Skeletal muscle satellite cell (primary cell): Measurements from ENCODE around the gene ANAPC15.

DNA sequence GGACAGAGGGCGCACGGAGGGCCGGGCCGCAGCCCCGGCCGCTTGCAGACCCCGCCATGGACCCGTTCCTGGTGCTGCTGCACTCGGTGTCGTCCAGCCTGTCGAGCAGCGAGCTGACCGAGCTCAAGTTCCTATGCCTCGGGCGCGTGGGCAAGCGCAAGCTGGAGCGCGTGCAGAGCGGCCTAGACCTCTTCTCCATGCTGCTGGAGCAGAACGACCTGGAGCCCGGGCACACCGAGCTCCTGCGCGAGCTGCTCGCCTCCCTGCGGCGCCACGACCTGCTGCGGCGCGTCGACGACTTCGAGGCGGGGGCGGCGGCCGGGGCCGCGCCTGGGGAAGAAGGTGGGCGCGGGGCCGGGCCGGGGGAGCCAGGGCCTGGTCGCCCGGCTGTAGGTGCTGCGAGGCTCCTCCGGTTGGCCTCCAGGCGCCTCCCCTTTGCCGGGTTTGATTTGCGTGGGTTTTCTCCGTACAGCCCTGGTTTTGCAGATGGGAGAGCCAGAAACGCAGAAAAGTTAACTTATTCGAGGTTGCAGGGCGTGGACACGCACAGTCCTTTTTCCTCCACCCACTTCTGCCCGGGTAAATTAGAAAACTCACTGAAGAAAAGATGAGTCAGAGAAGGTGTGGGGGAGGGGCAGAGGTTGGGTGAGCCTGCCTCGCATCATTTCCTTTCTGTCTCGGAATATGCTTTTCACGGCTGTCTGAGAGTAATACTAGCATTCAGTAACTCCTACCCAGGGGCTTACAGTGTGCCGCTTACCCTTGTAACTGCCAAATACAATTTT, 500 bp downstream of the FADD start:
- CAGE, long polyA plus RNA, result no peak

DNA sequence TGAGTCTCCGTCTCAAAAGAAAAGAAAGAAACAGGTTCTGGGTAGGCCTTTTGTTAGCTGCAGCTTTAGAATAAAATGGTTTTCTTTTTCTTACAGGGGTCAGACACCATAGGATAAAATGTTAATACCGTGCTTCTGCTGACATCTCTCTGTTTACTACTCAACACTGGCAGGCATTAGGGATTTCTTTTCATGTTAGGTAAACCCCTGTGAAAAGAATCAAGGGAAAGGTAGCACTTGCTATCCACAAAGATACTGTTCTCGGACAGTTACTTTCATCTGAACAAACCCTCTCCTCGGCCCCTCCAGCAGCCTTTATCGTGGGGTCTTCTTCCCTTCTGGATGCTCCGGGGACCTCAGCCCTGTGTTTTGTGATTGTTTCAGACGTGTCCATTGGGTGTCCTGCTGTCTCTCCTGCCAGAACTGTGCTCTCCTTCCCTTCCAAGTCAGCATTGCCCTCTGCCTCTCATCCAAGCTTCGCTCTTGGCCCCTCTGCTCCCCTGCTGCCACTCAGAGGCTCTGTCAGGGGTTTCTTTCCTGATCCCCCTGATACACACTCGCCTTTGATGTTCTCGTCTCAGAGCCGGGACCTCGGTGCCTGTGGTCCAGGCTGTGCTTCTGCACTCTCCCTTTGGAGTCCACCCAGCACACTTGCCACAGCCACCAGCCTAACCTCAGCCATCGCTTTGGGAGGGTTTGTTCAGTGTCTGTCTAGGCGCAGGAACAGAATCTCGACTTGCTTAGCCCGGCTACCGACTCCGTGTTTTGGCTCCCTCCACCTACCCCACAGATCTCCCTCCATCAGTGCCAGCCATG, 28.9 kb downstream of the PPFIA1 start:
- CAGE, long polyA plus RNA, result no peak

DNA sequence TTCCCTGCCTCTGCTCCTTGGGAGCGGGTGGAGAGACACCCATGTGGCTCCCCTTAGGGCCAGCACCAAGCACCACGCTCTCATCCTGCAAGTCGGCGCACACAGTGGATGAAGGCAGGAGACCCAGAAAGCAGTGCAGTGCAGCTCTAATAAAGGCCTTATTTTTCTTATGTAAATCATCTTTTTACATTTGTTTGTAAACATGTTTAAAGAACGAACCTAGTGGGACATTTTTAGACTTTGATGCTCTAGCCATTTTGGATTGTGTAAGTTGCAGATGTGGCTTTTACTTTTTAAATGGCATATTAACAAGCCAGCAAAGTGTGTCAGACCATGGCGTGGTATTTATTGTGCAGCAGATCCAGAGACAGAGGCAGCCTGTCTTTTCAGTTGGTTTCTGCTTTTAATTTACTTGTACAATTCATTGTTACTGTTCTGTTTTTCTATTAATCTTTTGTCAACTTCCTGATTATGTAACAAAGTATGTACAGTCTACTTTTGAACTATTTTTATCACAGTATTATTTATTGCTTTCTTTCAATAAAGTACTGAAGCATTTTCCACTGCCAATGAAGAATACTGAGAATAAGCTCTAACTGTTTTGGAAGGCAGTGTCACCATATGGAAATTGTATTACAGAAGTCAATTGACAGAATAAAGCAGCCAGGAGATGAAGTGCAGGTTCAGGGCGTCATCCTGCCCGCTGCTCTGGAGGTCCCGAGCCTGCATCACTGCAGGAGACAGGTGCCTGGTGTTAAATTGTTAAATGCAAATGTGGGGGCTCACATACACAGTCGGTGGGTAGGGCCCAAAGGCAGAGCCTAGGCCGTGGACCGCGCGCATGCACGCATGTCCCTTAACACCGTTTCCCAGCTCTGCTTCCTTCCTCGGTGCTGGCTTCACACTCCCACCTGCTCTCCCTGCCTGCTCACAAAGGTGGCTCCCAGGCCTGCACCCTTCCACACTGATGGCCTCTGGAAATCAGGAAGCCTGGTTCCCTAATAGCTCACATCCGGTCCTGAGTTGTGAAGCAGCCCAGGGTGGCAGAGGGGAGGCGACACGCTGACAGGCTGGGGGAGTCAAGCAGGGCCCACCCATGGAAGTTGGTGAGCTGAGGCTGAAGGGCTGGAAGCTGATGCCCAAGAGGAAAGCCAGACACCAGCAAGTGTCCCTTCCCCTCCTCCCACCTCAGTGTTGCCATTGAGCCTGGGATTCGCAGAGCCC, 14.1 kb upstream of the CTTN start:
- CAGE, long polyA plus RNA, result no peak

- CAGE, long polyA plus RNA, result no peak
Observed at GRCh38 chr11:70628269-70628767, 230.0 kb downstream of the CTTN start.

DNA sequence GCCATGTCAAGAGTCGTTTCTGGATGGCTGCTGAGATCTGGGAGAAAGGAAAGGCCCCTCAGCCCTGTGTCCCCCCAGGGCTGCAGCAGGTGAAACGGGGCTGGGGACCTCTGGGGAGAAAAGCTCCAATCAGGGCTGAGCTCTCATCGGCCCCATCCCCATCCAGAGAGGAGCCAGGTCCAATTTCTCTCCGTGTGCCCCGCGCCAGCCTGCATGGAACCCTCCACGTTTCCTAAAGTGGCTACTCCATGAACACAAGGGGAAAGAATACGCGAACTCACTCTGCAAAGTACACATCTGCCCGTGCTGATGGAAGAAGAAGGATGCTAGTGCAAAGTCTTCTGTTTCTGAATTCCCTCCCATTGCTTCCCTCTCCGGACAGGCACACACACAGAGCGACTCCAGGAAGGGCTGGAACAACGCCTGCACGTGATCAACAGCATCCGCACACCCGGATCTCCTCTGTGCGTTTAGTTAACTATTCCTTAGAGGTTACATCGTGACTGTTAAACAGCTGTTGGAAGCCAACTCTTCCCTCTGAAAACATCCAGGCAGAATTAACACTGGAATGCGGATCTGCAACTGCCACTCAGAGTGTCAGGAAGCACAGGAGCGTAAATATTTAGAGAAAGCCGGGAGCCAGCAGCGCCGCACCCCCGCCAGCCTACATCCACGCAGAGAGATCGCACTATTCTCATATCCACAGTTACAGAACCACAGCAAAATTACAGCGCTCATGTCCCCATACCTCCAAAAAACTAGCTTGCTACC, 46.4 kb downstream of the SHANK2 start:
- CAGE, long polyA plus RNA, result no peak

- CAGE, long polyA plus RNA, result no peak
Observed at GRCh38 chr11:71284548-71284800, 32.1 kb upstream of the SHANK2 start.

DNA sequence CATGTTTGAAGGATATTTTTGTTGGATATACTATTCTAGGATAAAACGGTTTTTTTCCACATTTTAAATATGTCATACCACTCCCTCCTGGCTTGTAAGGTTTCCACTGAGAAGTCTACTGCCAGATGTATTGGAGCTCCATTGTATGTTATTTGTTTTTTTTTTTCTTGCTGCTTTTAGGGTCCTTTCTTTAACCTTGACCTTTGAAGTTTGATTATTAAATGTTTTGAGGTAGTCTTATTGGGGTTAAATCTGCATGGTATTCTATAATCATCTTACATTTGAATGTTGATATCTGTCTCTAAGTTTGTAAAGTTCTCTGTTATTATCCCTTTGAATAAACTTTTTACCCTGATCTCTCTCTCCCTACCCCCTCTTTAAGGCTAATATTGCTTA, 40.0 kb upstream of the SHANK2 start:
- CAGE, long polyA plus RNA, result no peak

DNA sequence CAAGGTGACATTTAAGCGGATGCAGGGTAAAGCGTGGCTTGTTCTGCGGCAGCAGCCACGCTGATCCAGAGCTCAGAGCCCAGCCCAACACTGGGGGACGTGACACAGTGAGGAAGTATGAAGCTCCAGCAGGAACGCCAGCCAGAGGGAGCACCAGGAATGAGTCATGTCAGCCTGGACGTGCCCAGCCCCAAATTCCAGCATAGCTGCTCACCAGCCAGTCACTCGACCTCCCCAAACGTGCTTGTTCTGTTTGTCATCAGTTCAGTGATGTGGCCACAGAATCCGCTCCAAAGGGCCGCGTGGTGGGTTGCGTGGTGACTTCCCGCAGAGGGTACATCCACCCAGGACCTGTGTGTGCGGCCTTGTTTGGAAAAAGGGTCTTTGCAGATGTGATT, 47.0 kb upstream of the SHANK2 start:
- CAGE, long polyA plus RNA, result no peak

DNA sequence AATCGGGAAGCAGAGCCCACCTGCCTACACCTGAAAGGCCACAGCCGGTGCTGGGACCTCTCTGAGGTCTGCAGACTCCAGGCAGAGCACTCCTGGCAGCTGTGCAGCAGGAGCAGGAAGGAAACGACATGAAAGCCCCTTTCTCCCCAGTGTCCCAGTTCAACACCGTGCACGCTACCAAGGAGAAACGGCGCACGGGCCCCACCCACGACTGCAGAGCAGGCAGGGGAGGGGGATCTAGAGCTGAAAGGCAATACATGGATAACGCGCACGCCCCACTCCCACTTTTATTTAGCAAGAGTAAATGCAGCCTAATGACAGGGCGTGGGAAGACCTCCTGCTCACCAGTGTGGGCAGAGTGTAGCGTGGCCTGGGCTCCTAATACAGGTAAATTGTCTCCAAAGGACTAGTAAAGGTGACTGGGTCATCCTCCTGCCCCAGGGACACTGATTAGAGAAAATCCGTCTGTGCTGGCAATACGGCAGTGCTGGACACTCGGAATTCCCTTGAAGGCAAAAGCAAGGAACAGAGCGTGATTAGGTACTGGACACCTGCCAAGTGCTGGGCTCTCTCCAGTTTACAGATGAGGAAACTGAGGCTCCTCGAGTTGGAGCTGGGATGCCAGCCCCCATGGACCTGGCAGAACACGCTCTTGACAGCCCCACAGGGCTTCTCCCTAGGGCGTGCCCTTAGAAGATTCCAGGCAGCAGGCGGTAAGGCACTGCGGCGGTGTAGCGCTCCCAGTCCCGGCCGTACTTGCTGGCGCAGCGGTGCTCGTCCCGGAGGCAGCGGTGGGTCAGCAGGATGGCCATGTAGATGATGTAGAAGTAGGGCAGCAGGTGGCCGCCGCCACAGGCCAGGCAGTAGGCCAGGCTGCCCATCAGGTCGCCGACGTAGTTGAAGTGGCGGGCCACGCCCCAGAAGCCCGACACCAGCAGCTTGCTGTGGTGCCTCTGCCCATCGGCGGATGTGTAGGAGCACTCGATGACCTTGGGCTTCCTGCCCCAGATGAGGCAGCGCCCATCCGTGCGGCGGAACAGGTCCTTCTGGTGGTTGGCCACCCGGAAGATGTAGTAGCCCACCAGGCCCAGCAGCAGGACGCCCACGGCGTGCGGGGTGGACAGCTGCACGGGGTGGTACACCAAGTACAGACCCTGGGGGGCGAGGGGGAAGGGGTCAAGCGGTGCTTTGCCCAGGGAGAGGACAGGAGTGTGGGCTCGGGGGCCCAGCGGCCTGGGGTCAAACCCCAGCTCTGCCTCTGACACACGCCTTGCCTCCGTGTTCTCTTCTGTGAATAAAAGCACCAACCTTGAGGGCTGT, 13.0 kb downstream of the DHCR7 start:
- CAGE, long polyA plus RNA, result no peak

DNA sequence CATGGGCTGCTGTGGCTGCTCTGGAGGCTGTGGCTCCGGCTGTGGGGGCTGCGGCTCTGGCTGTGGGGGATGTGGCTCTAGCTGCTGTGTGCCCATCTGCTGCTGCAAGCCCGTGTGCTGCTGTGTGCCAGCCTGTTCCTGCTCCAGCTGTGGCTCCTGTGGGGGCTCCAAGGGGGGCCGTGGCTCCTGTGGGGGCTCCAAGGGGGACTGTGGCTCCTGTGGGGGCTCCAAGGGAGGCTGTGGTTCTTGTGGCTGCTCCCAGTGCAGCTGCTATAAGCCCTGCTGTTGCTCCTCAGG, 178 bp downstream of the KRTAP5-8 start:
- CAGE, long polyA plus RNA, result no peak

GRCh38 chr11:71565031-71565230, 432 bp upstream of the KRTAP5-10 start:
- CAGE, long polyA plus RNA, result no peak

DNA sequence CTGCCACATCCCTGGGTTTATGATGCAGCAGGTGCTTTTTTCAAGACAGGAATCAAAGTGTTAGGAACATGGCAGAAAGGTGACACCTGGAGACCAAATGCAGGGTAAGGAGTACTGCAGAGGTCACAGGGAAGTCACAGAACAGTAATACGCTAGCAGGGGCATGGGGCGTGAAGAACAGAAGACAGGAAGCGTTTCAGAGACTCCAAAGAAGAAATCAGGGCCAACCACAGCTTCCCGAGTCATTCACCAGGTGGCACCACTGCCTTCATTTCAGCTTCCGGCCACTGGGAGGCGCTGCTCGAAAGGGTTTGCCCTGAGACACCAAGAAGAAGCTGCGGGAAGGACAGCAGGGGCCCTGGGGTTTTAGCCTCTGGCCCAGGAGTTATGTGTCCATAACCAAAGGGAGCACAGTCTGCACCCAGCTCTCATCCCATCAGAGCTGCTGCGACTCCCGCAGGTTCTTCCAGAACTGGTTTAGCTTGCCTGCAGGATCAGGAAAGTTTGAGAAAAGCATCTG, 32.7 kb upstream of the DEFB108B start:
- CAGE, long polyA plus RNA, result no peak

- CAGE, long polyA plus RNA, result no peak
Observed at GRCh38 chr11:71813384-71814173, 19.4 kb upstream of the DEFB108B start.

GRCh38 chr11:72111901-72112966, at the start of gene ANAPC15:
TSS of gene ANAPC15 (minus strand) at chr11:72112695.
- CAGE, long polyA plus RNA, result no peak

GRCh38 chr11:72208997-72209385, 7.6 kb upstream of the FOLR2 start:
- CAGE, long polyA plus RNA, result no peak

GRCh38 chr11:72239379-72240421, 4.3 kb downstream of the PHOX2A start:
- CAGE, long polyA plus RNA, result no peak

DNA sequence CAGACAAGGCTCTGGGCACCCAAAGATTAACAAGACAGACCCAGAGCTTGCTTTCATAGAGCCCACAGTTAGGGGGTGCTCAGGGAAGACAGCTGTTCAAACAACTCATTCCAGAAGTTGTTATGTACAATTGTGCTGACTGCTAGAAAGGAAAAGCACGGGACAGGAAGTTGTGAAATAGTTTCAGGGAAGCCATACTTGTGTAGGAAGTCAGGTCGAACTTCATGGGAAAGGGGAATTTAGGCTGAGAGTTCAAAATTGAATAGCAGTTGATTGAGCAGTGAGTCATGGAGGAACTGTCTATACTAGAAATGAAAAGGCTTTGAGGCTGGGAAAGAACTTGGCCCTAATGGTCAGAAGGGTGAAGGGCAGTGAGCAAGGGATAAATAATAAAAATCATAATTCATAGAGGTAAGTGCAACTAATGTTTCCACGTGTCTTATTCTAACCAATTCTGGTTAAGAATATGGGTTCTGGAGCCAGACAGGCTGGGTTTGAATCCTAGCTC, 49.5 kb upstream of the CLPB start:
- CAGE, long polyA plus RNA, result no peak

- CAGE, long polyA plus RNA, result no peak
Observed at GRCh38 chr11:72617273-72617950, 56.8 kb downstream of the PDE2A start.

DNA sequence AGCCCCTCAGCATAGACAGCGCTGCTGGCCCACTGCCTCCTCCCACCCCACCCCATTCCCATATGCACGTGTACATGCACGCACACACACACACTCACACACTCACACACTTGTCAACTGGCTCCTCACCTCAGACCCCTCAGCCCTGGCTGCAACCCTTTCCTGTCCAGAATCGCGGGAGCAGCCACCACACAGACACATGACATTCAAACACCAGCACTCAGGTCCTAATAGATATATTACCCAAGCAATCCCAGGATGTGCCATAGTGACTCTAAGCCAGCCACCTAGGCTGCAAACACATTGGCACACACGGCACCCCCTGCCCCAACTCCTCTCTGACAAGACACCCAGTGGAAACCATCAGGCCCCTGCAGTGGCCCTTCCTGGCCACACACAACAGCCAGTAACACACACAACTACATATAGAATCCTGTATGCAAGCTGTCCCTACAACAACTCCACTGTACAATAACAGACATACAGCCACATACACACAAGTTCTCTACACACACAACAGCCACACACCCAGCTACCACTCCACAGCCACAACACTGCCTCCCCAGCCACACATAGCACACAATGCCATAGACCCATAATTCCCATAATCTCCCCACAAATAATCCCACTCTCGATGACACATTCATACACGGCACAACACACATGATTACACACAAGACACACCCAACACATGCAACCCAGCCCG, 33.7 kb downstream of the PDE2A start:
- CAGE, long polyA plus RNA, result no peak

DNA sequence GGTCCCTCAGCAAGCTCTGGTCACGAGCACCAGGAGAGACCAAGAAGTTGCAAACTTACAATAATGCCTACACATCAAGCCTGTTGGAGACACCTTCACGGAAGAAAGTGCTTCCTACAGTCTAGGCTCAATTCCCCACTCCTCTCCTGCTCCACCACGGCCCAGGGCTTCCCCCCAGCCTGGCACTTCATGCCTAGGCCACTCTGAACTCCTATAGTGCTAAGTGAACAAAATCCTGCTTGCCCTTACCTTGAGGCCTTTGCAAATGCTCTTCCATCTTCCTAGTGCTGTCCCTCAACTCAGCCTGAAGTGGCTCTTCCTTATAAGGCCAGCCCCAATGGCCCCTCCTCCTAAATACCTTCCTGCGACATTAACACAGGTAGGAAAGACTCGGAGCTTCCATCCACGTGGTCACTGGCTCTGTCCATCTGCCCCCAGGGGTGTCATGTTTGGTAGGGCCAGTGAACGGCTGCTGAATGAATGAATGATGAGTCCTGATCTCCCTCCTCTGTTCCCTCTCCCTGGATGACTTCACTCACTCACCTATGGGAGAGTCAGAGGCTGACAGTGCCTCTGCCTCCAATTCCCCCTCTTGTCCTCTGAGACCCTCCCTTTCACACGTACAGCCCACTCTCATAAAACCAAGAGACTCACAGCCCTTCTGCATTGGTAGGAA, 4.2 kb downstream of the PDE2A start:
- CAGE, long polyA plus RNA, result no peak